BJ (cell line): Measurements from ENCODE around the genes PPP1R27 and DUS1L.

DNA sequence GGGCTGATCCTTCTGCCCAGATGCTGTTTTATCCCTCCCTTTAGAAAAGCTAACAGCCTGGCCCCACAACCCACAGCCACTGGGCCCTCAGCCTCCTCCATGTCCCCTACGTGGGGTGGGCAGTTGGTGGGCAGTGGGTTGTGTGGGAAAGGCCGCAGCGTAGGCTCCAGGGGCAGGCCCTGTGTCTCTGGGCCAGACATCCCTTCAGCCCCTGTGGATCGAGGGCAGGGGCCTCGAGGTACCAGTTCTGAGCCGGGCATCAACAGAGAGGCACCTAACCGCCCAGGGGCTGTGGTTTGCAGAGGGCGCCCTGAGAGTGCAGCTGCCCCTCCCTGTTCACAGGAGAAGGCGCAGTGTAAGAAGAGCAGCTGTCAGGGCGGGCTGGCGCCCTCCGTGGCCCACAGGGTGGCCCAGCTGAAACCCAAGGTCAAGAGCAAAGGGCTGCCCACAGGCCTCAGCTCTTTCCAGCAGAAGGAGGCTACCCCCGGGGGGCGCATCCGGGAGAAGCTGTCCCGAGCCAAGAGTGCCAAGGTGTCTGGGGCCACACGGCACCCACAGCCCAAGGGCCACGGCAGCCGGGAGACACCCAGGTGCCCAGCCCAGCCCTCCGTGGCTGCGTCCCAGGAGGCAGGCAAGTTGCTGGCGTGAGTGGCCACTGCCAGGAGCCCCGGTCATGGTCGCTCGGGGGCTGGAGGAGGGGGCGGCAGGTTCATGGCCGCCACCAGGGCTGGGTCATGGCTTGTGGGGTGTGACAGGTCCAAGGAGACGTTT lies 56.5 kb downstream of the ACTG1 start:
- CAGE, long polyA plus RNA, result no peak
- RRBS, result 86% methylated on average over 8 of the region's 28 CpGs

GRCh38 chr17:81464447-81465541 lies 47.8 kb downstream of the ACTG1 start:
- CAGE, long polyA plus RNA, result no peak
- RRBS, result no CpG with 5 or more reads among the region's 20 CpGs

- CAGE, long polyA plus RNA, result no peak
- RRBS, result 1% methylated on average over 19 of the region's 24 CpGs
These were observed 394 bp upstream of the ACTG1 start for GRCh38 chr17:81513079-81513307.

GRCh38 chr17:81534422-81534891 lies 6.3 kb downstream of the FSCN2 start:
- CAGE, long polyA plus RNA, result no peak
- RRBS, result no CpG with 5 or more reads among the region's 4 CpGs

DNA sequence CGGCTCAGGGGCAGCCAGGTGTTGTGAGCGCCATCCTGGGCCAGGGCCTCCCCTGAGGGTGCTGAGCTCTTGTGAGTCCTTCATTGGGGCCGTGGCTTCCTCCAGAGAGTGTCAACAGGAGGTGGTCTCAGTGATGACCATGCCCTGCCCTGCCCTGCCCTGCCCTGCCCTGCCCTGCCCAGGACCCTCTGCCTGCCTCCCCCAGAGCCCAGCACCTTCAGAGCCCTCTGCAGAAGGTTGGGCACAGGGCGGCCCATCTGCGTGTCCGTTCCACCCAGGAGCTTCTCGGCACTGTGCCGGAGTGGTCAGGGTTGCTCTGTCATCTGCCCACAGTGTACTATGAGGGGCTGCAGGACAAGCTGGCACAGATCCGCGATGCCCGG lies 7.2 kb upstream of the MRPL12 start:
- CAGE, long polyA plus RNA, result no peak
- RRBS, result 96% methylated on average over 4 of the region's 11 CpGs

GRCh38 chr17:81831529-81832477 lies 1.3 kb downstream of the MCRIP1 start:
- CAGE, long polyA plus RNA, result no peak
- RRBS, result no CpG with 5 or more reads among the region's 23 CpGs

DNA sequence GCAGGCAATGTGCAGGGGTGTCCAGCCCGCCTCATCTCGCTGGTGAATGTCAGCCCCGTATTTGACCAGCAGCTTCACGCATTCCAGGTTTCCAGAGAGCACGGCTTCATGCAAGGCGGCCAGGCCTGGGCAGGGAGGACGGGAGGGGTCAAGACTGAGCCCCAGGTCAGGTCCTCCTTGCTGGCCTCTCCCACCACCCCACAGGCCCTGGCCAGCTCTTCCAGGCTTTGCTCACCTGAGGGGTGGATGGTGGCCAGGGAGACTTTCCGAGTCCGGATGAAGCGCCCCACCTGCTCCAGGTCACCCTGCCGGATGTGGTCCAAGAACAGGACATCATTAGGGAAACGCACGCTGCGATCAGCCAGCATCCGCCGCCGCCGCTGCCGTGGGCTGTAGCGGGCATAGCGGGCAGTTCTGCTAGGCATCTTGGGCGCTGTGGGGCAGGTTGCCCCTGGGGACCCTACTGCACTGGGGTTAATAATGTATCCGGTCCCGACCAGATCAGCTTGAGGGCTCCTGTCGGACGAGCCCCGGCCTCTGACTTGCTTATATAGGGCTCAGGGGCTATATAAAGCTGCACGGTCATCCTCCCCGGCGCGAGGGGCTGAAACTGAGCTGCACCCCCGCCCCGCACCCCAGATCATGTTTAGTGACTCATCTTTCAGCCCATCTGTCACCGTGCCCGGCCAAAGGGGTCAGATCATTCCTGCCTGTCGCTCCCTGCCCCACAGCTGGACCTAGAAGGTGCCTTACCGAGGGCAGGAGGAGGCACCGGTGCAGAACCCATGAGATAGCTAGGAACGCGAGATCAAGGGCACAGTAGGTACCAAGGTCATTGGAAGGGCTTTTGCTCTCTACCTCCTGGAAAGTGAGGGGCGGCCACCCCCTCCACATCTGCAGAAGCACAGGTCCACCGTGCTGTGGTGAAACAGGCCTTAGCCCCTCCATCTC lies at the start of gene PPP1R27:
TSS of gene PPP1R27 (minus strand) at position 522 of the 951 bp plus-strand sequence.
- CAGE, long polyA plus RNA, result no peak
- RRBS, result 92% methylated on average over 11 of the region's 42 CpGs

DNA sequence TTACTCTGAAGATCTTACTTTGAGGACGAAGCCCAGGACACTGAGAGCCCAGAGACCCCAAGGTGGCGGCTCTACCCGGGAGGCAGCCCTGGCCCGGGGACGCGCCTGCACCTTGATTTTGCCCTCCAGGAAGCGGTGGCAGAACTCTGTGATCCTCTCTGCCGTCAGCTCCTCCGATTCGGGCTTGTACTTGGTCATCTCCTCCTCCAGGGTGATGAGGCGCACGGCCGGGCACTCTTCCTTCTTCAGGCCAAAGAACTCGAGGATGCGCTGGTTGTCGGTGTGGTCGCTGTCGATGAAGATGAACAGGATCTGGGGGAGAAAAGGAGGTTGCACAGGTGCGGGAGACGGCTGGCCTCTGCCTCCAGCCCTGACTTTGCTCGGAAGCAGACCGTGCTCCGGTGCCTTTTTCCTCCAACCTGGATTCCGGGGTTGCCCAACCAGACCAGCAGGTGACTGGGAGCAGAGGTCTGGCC lies 11.5 kb upstream of the PPP1R27 start:
- CAGE, long polyA plus RNA, result no peak
- RRBS, result no CpG with 5 or more reads among the region's 24 CpGs

DNA sequence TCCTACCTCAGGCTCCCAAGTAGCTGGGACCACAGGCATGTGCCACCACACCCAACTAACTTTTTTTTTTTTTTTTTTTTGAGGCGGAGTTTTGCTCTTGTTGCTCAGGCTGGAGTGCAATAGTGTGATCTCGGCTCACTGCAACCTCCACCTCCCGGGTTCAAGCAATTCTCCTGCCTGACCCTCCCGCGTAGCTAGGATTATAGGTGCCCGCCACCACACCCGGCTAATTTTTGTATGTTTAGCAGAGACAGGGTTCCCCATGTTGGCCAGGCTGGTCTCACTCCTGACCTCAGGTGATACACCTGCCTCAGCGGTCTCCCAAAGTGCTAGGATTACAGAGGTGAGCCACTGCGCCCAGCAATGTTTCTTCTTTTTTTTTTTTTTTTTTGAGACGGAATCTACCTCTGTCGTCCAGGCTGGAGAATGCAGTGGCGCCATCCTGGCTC lies 4.0 kb downstream of the P4HB start:
- CAGE, long polyA plus RNA, result no peak
- RRBS, result no CpG with 5 or more reads among the region's 12 CpGs

GRCh38 chr17:81865181-81866308 lies 5.2 kb upstream of the P4HB start:
- CAGE, long polyA plus RNA, result no peak
- RRBS, result 88% methylated on average over 3 of the region's 21 CpGs

DNA sequence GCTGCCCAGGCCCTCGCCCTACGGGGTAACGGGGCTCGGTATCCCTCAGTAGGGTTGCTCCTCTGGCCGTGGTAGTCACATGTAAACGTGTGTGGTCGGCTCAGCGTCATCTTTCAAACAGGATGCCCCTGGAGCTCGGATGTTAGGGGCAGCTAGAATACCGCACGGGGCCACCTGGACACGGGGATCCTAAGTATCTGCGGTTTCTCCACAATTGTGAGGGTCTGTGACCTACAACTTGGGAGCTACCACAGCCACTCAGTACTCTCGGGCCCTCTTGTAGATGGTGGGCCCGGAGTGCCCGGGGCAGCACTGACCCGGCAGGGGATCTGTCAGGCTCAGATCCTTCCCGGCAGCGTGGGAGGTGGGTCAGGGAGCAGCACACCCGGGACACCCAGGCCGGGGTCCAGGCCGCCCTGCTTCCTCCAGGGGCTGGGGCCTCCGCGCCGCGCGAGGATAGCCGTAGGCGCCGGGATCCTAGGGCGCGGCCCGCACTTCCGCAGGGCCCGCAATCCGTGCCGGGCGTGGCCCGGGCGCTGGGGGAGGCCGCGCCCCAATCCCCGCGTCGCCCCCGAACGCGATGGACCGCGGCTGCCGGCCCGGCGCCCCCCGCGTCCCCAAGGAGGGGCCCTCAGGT lies 700 bp downstream of the ARHGDIA start:
- CAGE, long polyA plus RNA, result no peak
- RRBS, result 1% methylated on average over 36 of the region's 55 CpGs

GRCh38 chr17:81922723-81923238 lies 4.8 kb downstream of the MAFG start:
- CAGE, long polyA plus RNA, result no peak
- RRBS, result 64% methylated on average over 3 of the region's 38 CpGs

DNA sequence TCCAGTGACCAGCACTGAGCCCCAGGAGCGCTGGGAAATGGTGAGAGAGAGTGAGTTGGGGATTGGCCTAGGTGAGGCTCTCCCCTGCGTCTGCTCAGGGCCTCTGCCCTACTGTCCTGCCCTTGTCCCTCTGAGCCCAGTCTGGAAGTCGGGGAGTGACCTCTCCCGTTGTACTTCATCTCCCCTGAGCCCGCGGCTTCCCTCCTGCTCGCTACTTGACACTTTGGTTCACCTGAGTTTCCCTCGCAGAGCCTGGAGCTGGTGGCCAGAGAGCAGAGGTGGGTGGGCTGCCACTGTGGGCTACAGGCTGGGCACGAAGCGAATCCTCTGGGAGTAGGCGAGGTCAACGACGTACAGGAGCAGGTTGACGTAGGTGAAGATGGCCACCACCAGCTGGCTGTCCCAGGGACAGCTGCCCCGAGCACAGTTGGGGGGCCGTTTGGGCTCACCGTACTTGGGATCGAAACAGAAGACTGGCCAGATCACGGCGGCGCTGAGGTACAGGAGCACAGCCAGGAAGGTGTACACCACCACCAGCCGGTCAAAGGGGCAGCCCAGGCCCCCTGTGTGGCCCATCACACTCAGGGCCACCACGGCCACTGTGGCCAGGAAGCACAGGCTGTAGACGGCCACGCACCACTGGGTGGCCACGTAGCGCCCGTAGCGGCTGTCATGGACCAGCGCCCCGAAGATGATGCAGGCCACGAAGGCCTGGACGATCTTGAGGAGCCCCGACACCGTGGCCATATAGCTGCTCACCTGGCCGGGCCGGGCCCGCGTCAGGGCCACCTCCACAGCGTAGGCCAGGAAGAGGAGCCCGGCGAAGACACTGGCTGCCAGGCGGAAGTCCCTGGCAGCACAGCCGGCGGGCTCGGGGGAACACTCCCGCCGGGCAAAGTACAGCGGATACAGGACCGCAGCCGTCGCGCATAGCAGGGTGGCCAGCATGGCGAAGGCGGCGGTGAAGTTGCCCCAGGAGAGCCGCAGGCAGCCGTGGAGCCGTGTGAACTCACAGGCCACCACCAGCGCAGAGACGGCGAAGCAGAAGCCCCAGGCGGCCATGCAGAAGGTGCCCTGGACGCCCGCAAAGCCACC lies 3.8 kb upstream of the PYCR1 start:
- CAGE, long polyA plus RNA, result no peak
- RRBS, result 90% methylated on average over 8 of the region's 65 CpGs

DNA sequence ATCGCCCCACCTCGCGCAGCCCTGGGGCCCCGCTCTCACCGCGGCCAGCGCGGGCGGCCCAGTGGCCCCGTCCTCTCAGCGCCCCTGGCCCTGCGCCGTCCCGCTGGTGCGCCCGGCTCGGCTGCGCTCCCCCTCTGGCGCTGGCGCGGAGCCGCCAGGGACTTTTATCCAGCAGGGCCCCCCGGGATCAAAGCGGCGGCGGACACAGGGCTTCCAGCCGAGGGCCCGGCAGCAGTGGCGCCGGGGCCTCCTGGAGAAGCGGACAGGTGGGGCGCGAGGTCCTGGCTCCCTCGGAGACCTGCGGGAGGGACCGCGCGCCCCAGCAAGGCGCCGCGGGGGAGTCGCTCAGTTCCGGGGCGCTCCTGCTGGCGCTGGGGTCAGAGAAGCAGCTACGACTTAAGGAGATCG lies 722 bp upstream of the NOTUM start:
- CAGE, long polyA plus RNA, result no peak
- RRBS, result 27% methylated on average over 22 of the region's 47 CpGs

DNA sequence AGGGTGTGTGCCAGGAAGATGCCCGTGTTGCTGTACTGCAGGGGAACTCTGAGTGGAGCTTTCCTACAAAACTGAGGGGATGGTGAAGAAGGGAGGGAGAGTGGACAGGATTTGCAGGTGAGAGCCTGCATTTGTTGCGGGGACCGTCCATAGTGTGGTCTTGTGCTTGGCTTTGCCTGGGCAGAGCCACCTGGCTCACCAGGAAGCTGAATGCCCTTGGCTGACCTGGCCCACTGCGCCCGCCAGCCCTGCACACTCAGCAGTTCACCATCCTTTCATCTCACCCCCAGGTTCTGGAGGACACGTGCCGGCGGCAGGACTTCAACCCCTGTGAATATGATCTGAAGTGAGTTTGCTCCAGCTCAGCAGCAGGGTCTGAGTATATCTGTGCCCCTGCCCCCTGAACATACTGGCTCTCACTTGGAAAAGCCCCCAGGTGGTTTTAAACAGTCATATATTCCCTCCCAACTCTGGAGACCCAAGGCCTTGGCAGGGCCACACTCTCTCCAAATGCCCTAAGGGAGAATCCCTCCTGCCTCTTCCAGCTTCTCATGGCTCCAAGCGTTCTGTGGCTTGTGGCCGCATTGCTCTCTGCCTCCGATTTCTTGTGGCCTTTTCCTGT lies 1.6 kb downstream of the ASPSCR1 start:
- CAGE, long polyA plus RNA, result no peak
- RRBS, result no CpG with 5 or more reads among the region's 11 CpGs

GRCh38 chr17:82053565-82054188 lies 2.0 kb downstream of the GPS1 start:
- CAGE, long polyA plus RNA, result no peak
- RRBS, result 88% methylated on average over 4 of the region's 28 CpGs

DNA sequence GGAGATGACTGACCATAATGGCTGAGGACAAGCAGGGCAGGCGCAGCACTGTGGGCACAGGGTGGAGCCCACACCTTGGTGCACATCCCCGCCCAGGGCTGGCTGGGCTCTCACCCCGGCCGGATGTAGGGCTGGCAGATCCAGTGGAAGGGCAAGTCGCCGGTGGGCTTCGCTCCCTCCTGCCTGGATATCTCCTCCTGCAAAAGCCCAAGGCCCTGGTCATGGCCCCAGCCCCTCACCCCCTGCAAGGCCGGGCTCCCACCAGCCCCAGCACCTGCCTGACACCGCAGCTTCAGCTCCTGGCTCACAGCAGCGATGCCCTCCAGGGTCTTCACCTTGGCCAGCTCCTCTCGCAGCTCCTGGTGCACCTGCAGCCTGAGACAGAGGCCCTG lies 5.0 kb downstream of the DUS1L start:
- CAGE, long polyA plus RNA, result no peak
- RRBS, result no CpG with 5 or more reads among the region's 11 CpGs

DNA sequence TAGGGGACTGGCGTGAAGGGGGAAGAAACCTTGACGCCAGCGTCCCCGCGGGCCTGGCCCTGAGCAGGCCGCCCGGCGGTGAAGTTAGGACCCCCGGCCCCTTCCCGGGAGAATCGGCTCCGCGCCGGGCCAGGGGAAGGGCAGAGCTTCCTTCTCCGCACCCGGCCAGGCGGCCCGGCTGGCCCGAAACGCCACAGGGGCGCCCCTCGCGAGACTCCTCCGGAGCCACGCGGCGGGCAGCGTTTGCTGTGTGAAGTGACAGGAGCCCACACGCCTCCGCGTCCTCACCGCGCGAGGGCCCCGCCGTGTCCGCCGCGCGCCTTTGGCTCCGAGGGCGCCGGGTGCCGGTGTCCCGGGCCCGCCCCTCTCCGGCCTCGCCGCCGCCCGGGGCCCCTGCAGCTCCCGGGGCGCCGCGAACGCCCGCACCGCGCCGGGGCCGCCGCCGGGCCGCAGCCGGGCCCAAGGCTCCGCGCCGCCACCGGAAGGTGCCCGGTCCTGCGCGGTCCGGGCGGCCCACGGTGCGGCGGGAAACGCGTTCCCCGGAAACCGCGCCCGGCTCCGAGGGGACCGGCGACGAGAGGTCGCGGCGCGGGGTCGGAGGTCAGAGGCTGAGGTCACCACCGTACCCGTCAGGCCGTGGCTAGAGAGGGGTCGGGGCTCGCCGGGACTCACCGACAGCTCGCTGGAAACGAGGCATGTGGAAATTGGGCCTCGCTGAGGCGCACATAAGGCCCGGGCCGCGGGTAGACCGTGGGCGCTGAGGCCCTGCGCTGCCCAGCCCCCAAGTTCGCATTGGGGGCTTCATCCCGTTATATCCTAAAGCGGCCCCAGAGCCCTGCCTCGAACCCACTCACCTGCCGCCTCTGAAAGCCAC lies at the start of gene DUS1L:
TSS of gene DUS1L (minus strand) at position 480 of the 874 bp plus-strand sequence.
- CAGE, long polyA plus RNA, result start-site peak on the minus strand centred at position 474 of the sequence, 17 bp wide, 26 and 21 reads in 2 replicates
- RRBS, result 1% methylated on average over 33 of the region's 114 CpGs

GRCh38 chr17:82081911-82083127 lies 15.7 kb downstream of the FASN start:
- CAGE, long polyA plus RNA, result no peak
- RRBS, result 94% methylated on average over 17 of the region's 57 CpGs

GRCh38 chr17:82086985-82087608 lies 10.9 kb downstream of the FASN start:
- CAGE, long polyA plus RNA, result no peak
- RRBS, result 82% methylated on average over 1 of the region's 25 CpGs